Neutrophil (primary cell): ENCODE measurements around the gene PLCL2.

GRCh38 chr3:16517002-16517663 is 3.6 kb upstream of the RFTN1 start:
- PRO-cap, result no peak

DNA sequence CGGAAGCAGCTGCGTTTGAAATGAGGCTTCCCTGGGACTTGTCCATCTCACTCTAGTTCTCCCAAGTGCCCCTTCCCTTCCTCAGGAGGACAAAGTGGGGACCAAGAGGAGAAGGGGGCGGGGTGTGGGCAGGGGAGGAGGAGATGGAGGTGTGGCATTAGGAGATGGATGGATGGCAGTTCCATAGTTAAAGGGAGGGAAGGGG is 58.6 kb upstream of the DAZL start:
- PRO-cap, result no peak

DNA sequence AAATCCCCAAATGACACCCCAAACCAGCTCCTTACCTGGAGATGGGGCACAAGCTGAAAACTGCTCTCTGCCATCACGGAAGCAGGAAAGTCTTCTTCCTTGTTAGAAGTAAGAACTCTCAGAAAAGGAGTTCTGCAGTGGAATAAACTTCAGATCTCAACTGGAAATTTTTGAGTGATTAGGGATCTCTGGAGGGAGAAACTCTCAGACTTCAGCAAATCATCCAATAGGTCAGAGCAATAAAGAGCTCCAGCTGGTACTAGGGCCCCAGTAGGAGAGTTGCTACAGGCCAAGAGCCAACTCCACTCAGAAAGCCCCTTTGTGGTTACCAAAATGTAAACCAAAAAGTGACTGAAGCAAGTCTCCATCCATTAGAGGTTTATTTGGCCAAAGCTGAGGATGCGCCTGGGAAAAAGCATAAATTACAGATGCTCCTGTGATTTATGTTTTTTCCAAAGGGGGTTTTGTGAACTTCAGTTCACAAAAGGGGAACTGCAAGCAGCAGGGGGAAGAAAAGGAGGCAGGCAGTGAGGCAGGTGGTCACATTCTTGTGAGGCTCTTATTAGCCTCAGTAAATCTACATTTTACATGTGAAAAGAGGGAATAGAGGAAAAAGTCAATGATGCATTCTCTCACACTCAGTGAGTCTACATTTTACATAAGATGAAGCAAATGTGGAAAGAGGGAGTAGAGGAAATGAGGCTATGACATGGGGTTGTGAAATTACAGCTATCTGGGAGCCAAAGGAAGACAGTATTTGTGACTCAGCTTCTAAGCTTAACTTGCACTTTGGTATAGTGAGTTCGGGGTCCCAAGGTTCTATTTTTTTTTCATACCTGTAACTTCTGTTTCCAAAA is 92.3 kb upstream of the DAZL start:
- PRO-cap, result no peak

GRCh38 chr3:16841841-16842178 is 42.9 kb upstream of the PLCL2 start:
- PRO-cap, result no peak

DNA sequence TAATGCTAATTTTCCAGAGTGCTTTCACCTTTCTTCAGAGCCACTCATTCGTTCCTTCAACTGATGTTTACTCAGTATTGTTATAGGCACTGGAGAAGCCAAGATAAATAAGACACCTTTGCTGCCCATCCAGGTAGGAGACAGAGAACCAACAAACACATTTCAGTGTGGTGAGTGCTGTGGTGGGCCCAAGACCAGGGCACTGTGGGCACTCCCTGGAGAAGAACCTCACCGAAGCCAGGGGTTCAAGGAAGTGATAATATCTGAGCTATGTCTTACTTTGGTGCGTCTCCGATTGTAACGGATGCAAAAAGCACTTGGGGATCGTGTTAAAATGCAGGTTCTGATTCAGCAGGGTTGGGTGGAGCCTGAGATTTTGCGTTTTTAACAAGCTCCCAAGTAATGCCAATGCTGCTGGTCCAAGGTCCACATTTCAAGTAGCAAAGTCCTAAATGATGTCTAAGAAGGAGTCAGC is 41.9 kb upstream of the PLCL2 start:
- PRO-cap, result no peak

DNA sequence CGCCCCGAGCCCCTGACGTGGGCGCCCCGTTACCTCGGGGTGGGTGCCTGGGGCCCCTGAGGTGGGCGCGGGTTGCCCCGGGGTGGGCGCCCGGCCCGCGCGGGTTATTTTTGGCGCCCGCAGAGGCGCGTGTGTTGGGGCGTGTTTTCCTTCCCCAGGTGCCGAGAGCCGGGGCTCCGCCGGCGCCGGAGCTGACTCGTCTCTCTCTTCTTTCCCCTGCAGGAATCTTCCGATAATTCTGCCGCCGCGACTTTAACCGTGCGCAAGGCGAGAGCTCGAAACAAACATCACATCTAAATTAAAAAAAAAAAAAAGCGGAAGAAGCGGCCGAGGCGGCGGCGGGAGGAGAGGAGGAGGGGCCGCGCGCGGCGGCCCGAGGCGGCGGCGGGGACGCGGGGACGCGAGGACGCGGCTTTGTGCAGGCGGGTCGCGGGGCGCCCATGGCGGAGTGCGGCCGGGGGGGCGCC is at the start of gene PLCL2:
TSS of gene PLCL2 (plus strand) at position 356 of the 467 bp plus-strand sequence.
- PRO-cap, result bidirectional peak, plus-strand start at position 378 of the sequence, minus-strand start at position 228 of the sequence

DNA sequence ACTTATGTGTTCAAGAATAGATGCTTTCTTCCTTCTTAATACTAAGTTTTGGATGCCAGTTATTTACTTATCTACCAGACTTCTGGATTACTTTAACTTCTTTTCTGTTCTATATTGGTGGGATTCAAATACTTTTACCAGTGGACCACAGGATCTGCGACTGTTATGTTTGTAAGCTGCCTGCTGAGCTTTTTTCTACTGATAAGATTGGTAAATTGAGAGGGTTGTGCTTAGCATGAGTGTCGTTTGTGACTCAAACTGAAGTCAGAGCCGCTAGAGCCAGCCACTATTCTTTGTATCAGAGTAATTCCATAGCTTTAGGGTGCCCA is 5.8 kb downstream of the PLCL2 start:
- PRO-cap, result no peak

- PRO-cap, result no peak
These were observed 16.7 kb downstream of the PLCL2 start for GRCh38 chr3:16901502-16901894.

DNA sequence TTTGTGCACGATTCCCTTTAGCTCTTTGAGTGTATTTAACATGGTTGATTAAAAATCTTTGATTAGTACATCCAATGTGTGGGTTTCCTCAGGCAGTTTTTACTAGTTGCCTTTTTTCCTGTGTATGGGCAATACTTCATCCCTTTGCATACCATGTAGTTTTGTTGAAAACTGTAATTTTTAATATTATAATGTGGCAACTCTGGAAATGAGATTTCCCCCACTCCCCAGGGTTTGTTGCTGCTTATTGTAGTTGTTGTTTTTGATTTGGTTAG is 39.2 kb downstream of the PLCL2 start:
- PRO-cap, result no peak

GRCh38 chr3:17087947-17088414 is 203.2 kb downstream of the PLCL2 start:
- PRO-cap, result no peak

DNA sequence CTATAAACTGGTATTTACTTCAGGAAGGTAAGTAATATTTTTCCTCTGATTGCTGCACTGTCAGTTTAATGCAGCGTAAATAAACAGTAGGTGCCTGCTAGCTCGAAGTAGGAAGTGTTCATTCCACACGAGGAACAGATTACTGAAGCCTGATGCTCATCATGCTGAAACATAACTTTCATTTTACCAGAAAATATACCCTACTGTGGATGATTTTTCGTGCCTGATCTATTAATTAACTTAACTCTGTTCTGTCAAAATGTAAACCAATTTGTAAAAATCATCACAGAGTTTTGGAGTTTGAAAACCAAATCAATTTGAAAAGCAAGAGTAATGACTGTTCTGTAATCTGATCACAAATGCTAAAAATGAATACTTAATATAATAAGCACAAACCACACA is 15.4 kb upstream of the SATB1 start:
- PRO-cap, result no peak

DNA sequence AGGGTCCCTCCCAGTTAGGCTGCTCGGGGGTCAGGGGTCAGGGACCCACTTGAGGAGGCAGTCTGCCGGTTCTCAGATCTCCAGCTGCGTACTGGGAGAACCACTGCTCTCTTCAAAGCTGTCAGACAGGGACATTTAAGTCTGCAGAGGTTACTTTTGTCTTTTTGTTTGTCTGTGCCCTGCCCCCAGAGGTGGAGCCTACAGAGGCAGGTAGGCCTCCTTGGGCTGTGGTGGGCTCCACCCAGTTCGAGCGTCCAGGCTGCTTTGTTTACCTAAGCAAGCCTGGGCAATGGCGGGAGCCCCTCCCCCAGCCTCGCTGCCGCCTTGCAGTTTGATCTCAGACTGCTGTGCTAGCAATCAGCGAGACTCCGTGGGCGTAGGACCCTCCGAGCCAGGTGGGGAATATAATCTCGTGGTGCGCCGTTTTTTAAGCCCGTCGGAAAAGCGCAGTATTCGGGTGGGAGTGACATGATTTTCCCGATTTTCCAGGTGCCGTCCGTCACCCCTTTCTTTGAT is 268.5 kb upstream of the SATB1 start:
- PRO-cap, result no peak

GRCh38 chr3:19103520-19103983 is 44.8 kb upstream of the KCNH8 start:
- PRO-cap, result no peak

DNA sequence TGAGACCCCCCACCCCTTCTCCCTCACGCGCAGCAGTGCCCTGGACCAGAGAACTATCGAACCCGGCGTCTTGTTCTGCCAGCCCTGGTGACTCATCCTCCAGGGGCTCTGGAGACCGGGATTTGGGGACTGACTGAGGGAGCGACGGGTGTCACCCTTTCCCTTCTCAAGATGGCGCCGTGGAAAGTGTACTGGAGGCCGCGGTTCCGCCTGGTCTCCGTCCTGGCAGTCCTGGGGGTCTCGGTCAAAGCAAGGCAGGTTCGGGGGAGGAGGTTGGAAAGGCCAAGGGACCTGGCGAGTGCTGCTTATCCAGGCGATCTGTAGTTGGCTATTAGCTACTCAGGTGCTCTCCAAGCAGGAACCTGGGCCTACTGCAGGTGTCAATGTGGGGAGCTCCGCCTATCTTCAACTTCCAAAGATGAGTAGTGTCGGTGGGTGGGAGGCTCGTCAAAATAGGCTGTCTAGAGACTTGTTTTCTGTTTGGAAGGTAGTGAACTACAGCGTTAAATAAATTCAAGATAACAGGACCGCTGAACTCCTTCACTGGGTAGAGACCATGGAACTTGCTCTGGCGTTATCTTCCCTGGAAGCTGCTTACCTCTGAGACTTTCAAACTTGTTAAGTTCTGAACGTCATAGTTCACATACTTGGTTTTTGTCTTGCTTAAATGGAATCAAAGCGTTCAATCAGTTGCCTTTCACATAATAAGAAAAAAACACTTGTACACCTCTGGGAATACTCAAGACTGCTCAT is 889 bp downstream of the RAB5A start:
- PRO-cap, result no peak

DNA sequence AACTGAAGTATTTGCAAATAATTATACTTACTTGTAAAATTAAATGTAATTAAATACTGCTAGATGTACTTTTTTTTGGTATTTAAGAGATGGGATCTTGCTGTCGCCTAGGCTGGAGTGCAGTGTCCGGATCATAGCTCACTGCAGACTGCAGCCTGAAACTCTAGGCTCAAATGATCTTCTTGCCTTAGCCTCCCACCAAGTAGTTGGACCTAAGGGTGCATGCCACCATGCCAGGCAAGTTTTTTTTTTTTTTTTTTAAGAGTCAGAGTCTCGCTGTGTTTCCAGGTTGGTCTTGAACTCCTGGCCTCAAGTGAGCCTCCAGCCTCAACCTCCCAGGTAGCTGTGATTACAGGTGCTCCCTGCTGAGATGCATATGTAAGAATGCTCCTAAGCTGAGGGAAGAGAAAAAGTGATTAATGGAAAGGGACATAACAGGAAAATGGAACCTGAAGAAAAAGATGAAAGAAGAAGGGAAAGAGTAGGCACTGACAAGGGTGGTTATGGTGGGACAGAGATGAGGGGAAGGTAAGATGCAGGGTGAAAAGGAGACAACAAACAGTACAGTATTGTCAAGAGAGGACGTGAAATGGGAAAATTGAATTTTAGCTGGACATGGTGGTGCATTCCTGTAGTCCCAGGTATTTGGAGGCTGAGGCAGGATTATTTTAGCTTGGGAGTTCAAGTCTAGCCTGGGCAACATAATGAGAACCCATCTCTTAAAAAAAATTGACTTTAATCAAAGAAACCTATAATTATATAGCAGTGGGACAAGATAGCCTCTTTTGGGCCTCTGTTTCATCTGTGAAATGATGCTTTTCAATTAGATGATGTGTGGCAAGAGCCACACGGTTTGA is 4.8 kb downstream of the RAB5A start:
- PRO-cap, result no peak

- PRO-cap, result no peak
These were observed 8.8 kb downstream of the KAT2B start for GRCh38 chr3:20049107-20049291.

- PRO-cap, result no peak
These were observed 78.9 kb downstream of the ZNF385D start for GRCh38 chr3:21672163-21672550.

GRCh38 chr3:23309350-23309904 is 106.3 kb downstream of the UBE2E2 start:
- PRO-cap, result no peak

- PRO-cap, result no peak
These were observed 155.2 kb upstream of the UBE2E1 start for GRCh38 chr3:23650624-23650892.

GRCh38 chr3:23685738-23686250 is 120.0 kb upstream of the UBE2E1 start:
- PRO-cap, result no peak